ENCODE measurements around a stretch of chr14.

DNA sequence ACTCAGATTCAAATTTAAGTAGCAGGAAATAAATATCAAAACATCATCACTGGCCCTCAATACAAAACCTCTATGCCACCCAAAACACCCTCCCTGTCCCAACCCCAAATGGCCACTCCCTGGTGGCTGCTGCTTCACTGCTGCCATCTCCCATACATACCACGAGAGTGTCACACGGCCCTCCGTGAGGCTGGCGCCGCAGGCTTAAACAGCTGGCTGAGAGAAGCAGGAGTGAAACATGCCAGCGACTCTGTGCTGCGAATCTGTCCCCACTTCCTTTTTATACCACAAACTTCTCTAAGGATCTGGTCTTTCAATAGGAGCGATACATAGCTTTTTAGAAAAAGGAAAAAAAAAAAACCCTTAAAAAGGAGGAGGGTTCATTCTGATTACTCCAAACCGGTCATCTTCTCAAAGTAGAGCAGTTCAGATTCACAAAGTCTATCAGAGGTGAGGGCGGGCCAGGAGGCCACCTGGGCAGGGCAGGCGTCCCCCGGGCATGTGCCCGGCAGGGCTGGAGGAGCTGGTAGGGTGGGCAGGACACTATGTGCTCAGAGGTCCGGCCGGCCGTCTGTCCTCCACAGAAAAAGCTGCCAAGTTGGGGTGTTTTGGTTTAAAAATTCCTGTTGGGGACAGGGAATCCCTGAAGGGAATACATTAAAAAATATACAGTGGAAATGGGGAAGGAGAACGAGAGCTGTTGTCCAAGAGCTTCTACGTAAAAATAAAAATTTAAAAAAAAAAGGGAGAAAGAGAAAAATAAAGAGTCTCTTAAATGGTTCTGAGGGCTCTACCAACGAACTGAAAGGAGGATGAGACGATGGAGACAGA is 26.5 kb downstream of the MAX start:
- RRBS = 89% methylated on average over 5 of the region's 20 CpGs

DNA sequence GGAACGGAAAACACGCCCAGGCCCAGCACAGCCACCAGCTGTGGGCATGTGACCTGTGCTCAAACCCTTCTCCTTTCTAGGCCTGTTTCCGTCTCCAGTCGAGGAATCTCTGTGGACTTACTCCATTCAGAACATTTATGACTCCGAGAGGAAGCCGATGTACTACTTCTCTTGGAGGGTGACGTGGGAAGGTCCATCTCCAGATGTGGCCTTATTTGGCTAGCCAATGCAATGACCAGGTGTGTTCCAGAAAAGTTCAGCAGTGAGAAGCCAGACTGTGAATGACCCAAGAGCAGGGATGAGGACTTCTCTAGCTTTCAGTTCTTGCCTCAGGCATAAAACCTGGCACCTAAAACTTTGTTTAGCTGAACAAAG is 134.1 kb upstream of the MAX start:
- RRBS = no CpG with 5 or more reads among the region's 7 CpGs

DNA sequence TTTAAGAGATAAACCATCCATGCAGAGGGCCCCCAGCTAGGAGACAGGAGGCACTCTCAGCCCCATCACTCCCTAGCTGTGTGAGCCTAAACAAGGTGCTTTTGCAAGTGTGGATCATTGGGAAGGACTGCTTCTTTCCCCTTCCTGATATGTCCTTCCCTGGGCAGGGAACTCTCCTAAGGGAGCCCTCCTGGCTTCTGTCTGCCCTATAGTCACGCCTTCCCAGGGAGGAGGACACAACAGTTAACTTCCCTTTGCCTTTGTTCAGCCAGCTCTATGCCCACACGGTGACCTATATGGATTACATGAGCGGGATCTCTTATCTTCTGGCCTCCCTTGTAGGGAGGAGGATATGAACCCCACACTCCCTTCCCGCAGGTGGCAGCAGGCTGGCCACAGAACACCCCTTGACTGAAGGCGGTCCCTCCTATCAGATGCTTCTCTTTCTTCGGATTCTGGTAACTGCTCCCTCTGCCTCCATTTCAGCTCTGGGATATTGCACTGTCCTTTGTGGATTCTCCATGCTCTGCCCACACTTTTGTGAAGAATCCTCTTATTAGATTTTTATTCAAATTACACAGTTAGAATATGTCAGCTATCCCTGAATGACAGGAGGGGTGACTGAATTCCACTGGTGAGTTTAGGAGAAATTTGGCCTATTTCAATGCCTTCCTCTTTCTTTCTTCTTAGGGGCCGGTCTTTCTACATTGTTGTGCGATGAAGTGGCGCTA is 135.7 kb upstream of the MAX start:
- RRBS = no CpG with 5 or more reads among the region's 9 CpGs

DNA sequence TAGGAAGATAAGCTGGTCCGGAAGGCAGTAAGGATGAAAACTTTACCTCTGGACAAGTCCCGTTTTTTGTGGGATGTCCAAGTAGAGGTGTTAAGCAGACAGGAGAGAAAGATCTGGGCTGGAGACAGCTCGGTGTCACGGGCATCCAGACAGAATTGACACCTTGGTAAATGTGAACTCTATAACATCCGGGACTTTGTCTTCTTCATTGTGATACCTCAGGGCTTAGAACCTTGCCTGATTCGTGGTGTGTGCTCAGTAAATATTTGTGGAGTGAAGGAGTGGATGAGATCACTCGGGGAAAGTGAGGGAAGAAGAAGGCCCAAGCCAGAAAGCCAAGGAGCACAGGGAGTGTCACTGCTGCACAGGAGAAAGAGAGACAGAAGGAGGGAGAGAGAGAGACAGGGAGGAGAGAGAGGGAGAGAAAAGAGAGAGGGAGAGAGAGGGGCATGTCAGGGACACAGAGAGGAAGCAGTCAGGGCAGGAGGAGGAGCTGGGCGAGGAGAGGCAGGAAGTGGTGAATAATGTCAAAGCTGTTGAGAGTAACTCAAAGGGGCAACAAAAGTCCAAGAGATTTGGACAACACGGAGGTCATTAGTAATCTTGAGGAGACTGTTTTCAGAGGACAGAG is 141.5 kb upstream of the MAX start:
- RRBS = no CpG with 5 or more reads among the region's 9 CpGs

DNA sequence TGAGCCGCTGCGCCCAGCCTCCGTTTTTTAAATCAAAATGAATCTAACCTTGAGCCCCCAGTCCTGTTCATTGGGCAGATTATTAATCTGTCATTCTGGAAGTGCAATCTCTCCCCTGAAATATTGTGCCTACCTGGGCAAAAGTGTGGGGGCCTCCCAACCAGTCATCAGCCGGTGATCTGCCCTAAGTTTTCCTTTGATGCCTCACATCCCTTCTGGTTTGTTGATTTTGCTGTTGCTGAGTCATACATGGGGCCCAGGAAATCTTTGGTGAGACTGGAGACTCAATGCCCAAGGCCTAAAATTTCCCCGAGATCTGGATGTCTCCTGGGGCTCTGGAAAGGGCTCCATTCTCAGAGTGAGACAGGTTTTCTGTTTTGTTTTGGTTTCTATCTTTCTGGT is 152.6 kb upstream of the MAX start:
- RRBS = no CpG with 5 or more reads among the region's 5 CpGs

DNA sequence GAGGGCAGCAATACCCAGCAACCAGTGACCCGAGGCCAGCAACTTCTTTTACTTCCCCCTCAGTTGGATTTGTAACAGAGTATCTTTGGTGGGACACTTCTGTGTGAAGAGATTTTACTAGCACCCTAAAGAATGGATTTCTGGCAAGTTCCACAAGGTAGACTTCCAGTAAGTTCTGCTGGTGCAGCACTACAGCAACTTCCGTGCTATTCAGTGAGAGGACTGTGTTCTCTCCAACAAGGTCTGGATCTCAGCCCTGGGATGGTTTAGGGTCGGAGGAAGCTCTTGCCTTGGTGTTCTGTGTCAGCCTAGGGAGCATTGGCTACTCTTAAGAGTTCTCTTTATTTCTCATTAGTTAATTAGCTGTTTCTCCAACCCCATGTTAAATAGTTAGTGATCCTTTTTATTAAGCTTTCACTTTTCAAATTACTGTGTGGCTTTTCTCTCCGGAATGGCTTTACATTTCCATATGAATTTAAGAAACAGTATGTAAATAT is 70.5 kb downstream of the FUT8 start:
- RRBS = no CpG with 5 or more reads among the region's 4 CpGs

DNA sequence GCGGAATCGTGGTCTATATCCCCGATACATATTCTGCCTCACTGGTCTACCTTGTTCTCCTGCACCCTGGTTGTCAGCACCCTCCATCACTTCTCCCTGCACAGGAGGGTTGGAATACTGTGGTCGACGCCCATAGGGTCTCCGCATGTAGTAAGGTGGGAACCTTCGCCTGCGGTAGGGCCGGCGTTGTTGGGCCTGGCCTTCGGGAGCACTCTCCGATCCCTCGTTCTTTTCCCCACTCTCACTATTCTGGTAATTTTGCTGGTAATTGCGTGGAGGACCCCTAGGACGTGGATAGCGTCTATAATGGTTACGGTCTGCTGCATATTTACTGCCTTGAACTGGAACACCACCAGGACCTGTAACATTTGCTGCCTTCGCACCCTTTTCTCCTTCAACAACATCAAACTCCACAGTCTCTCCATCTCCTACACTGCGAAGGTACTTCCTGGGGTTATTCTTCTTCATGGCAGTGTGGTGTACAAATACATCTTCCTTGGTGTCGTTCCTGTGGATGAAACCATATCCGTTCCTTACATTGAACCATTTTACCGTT is 473.0 kb upstream of the CCDC196 start:
- RRBS = no CpG with 5 or more reads among the region's 22 CpGs

- RRBS = 2% methylated on average over 32 of the region's 78 CpGs
Observed at GRCh38 chr14:66508663-66509879, 1.1 kb downstream of the GPHN start.

DNA sequence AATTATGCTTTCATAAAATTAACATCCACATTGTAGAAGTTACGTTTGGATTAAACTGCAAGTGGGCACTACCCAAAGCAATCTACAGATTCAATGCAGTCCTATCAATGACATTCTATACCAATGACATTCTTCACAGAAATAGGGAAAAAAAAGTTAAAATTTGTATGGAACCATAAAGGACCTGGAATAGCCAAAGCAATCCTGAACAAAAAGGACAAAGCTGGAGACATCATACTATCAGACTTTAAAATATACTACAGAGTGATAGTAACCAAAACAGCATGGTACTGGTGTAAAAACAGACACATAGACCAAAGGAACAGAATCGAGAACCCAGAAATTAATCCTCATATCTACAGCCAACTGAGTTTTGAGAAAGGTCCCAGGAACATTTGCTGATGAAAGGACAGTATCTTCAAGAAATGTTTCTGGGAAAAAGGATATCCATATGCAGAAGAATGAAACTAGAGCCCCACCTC is 9.4 kb downstream of the GPHN start:
- RRBS = no CpG with 5 or more reads among the region's 2 CpGs

DNA sequence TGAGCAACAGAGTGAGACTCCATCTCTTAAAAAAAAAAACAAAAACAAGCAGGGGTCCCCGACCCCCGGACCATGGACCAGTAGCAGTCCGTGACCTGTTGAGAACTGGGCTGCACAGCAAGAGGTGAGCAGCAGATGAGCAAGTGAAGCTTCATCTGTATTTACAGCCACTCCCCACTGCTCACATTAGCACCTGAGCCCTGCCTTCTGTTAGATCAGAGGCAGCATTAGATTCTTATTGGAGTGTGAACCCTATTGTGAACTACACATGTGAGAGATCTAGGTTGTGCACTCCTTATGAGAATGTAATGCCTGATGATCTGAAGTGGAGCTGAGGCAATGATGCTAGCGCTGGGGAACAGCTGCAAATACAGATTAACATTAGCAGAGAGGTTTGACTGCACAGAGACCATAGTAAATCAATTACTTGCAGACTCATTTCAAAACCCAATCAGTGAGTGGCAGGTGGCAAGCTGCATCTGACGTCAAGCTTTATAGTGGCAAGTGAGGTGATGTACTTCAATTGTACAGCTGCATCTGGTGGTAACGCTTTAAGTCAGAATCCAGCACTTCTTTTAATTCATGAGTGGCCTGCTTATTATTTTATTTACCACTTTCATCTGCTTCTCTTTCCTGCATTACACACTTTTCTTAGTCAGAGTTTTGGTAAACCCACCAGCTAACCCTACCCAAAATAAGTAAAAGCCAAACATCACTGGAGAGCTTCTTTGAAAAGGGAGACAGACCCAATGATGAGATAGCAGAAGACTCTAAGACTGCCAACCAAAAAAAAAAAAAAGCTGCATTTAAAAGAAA is 141.6 kb downstream of the GPHN start:
- RRBS = no CpG with 5 or more reads among the region's 6 CpGs

DNA sequence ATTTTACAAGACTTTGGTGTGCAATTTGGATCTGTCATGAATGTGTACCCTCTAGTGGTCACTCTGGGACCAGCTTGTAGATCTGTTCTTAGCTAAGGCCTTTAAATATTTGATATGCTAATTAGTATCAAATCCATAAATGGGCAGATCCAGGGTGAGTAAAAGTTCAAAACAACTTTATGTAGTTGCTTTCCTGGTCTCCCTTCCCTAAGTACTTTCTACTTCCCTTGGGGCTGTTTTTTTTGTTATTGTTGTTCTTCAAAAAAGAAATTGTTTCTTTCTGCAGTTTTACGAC is 238.4 kb downstream of the GPHN start:
- RRBS = no CpG with 5 or more reads among the region's 1 CpG

DNA sequence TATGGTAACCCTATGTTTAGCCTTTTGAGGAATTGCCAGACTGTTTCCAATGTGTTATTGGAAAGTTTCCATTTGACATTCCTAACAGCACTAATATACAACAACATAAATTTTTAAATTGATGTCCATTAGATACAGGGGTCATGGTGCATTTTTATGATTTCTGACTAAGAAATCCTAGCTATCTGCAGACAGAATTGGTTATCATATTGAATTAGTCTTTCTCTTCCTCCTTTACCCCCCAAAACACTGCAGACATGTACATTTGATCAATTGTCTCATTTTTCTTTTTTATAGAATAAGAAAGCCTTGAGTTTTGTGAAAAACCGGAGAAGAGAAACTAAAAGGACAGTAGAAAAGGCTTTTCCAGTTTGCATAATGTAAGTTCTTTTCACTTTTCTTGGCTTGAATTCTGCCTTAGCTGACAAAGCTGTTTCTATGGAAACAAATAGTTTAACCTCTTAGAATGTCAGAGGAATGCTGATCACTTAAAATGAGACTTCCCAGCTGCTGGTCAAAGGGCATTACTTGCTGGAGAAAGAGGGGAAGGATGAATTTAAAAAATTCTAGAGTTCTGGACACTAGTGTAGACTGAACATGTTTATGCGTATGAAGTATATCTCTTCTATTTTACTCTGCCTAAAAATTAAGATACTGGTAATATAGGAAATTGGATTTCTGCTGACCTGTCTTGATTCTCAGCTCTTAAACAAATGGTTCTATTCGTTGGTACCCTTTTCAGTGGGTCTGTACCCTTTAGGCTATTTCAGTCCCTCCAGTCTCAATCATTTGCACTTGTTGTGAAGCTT is 28.4 kb downstream of the PALS1 start:
- RRBS = no CpG with 5 or more reads among the region's 3 CpGs

GRCh38 chr14:67622628-67623560 is 3.2 kb downstream of the ARG2 start:
- RRBS = no CpG with 5 or more reads among the region's 6 CpGs

- RRBS = no CpG with 5 or more reads among the region's 1 CpG
Observed at GRCh38 chr14:67941508-67941806, 121.9 kb downstream of the RAD51B start.

DNA sequence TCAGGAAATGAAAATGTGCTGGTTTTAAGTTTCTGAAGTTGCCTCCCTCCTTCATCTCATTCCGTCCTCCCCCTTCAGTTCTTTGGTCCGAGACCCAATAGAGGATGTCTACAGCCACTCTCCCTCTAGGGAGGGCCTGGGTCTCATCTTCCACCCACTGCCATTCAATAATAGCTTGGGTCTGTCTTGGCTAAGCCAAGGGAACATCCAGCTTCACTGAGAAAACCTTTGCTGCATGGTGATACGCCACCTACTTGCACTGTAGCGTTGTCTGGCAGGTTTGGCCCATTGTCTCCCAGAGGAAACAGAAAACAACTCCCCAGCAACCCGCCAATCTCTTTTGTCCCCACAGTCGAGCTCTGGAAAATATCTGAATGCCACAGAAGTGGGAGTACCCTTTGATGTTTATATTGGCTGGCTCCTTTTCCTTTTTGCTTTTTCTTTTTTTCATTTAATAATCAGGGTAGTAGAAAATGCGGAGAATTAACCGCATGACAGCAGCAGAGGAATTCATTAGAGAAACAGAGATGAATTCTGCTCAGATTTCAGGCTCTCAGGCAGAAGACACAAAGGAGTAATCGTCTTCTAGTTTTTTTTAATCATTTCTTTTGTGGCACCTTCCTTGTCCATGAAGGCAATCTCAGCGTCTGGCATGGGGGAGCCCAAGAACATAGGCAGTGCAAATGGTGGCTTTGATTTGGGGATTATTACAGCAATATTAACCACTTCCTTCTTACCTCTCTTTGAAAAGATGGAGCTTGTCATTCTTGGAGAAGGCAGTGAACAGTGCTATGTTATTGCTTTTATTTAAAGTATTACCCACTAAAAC is 380.2 kb downstream of the RAD51B start:
- RRBS = no CpG with 5 or more reads among the region's 10 CpGs

DNA sequence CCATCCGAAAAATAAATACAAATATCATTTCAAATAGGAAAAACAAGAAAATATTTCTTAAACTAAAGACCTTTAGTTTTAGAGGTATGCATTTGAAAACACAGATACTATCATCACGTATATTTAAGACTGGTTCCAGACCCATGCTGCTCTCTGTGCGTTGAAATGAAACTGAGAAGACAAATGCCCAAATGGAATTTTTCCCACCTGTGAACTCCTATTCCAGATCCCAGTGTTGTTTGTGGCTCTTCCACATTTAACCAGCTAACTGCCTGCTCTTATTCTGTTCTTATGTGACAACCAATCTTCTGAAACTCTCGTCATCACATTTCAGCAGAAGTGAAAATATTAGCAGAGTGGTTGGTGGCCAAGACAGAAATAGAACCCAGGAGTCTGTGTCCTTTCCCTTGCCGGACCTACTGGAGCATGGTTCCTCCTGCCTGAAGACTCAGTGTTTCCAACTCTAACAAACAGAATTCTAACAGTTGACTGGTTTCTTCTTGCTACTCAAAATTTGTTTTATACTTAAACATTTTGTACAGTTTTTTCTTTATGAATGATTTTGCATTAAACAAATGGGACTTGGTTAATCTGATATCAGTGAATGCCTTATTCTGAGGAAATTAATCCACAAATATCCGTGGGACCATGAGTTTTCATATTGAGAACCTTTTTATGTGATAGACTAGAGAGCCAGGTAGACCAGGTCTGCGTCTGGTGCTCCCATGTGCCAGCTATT is 460.3 kb downstream of the RAD51B start:
- RRBS = no CpG with 5 or more reads among the region's 7 CpGs

- RRBS = no CpG with 5 or more reads among the region's 8 CpGs
Observed at GRCh38 chr14:68392291-68393116, 400.4 kb downstream of the ZFP36L1 start.

- RRBS = no CpG with 5 or more reads among the region's 7 CpGs
Observed at GRCh38 chr14:68450007-68450361, 342.9 kb downstream of the ZFP36L1 start.

GRCh38 chr14:68458876-68459620 is 333.8 kb downstream of the ZFP36L1 start:
- RRBS = no CpG with 5 or more reads among the region's 8 CpGs

DNA sequence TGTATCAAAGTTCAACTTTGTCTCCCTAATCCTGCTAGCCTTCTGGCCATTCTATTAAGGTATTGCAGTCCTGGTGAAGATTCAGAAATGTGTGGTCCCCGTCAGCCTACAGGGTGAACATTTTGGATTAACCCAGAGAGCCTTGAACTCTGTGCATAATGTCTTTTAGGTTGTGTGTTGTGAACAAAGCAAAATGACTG is 310.8 kb downstream of the ZFP36L1 start:
- RRBS = no CpG with 5 or more reads among the region's 1 CpG